Bile duct (tissue), 1 donor: Measurements from ENCODE around the genes NOSIP, RRAS, TSKS, IZUMO2 and NR1H2.

GRCh38 chr19:49580387-49580898 lies at the start of gene NOSIP:
Gene NOSIP (minus strand): TSS chr19:49580556.
- PRO-cap = bidirectional peak, plus-strand start at chr19:49580736, minus-strand start at chr19:49580556

DNA sequence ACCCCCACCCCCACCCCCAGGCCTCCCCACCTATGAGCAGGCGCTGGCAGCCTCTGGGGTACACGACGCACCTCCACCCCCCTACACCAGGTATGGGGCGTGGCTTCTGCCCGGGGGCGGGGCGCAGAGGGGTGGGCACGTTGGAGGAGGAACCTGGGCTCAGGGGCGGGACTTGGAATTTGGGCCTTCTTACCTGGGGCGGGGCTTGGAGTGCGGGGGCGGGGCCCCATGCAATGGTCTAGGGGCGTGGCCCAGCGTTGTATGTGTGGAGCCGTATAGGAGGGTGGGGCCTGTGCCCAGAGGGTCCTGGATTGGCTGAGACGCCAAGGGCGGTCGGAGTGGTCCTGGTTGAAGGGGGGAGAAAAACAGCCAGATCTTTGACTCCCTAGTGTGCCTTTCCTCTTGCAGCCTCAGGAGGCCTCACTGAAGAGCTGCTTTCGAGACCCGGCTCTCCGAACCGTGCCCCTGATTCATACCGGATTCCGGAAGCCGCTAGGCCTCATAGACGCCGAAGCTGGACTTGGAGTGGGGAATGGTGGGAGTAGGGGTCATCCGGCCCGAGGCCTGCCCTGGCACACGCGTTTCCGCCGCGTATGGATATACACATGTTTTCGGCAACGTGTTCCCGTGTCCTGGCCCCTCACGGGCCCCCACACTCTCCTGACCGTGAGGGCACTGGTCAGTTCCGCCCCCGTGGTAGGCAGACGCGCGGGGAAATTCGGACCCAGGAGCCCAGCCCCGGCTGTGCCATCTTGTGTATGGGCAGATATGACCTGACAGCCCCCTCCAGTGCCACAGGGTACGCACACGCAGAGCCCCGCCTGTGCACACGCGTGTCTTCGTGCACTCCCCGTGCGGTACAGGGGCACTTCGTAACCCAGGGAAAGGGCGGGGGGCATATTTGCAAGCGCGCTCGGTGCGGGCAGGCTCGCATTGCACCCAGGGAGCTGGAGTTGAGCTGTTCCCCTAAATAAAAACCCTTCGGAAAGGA lies 724 bp upstream of the PRR12 start:
- PRO-cap = unidirectional peak, plus-strand start at position 293 of the sequence; unidirectional peak, plus-strand start at position 368 of the sequence; bidirectional peak, plus-strand start at position 502 of the sequence, minus-strand start at position 474 of the sequence

- PRO-cap = unidirectional peak, minus-strand start at chr19:49640098; bidirectional peak, plus-strand start at chr19:49640523, minus-strand start at chr19:49640204; bidirectional peak, plus-strand start at chr19:49640862, minus-strand start at chr19:49640740
Observed at GRCh38 chr19:49639831-49641043, at the start of gene RRAS. Gene RRAS (minus strand): TSS chr19:49640143.

GRCh38 chr19:49717520-49717918 lies 26.6 kb downstream of the CPT1C start:
- PRO-cap = unidirectional peak, plus-strand start at chr19:49717737

GRCh38 chr19:49763016-49763429 lies at the start of gene TSKS:
Gene TSKS (minus strand): TSS chr19:49763306.
- PRO-cap = no peak

DNA sequence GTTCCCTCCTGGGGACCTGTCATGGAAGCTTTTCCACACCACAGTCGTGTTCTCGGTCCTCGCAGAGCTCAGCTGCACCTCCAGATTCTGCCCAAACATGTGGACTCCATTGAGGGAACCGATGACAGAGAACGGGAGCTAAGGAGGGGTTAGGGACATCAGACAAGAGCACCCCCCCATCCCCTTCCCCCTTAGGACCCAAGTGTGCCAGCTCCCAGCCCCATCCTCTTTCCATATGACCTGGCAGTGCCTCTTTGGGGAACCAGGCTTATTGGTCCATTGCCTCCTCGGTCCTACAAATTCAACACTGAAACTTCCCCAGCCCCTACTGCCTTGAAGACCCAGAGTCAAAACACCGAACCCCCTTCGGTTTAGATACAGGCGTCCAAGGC lies 497 bp downstream of the FUZ start:
- PRO-cap = no peak

- PRO-cap = bidirectional peak, plus-strand start at chr19:49817627, minus-strand start at chr19:49817529
Observed at GRCh38 chr19:49817000-49817723, 927 bp upstream of the MED25 start.

DNA sequence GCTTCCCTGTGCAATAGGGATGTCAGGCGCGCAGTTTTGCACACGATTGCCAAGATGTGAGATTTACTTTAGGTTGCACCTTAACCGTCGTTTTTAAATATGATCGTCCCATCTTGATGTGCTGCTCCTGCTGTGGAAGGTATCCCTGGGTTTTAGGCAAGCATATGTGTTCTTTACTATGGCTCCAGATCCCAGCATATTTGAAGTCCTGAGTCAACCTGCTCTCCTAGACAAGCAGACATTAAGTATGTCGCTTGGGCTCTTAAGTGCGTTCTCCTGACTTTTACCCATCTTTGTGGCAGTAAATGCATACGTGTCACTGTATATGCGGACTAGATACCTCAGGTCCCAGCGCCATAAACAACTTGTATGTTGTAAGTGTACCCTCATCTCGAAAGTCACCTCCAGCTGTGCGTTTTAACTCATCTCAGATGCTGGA lies 14.9 kb downstream of the PNKP start:
- PRO-cap = no peak

- PRO-cap = no peak
Observed at GRCh38 chr19:49854243-49854860, 13.0 kb downstream of the PNKP start.

- PRO-cap = unidirectional peak, minus-strand start at chr19:49856625
Observed at GRCh38 chr19:49856401-49857109, 10.8 kb downstream of the PNKP start.

GRCh38 chr19:49929673-49930081 lies 373 bp upstream of the NUP62 start:
- PRO-cap = unidirectional peak, plus-strand start at chr19:49929835; unidirectional peak, minus-strand start at chr19:49929925; unidirectional peak, minus-strand start at chr19:49929990

DNA sequence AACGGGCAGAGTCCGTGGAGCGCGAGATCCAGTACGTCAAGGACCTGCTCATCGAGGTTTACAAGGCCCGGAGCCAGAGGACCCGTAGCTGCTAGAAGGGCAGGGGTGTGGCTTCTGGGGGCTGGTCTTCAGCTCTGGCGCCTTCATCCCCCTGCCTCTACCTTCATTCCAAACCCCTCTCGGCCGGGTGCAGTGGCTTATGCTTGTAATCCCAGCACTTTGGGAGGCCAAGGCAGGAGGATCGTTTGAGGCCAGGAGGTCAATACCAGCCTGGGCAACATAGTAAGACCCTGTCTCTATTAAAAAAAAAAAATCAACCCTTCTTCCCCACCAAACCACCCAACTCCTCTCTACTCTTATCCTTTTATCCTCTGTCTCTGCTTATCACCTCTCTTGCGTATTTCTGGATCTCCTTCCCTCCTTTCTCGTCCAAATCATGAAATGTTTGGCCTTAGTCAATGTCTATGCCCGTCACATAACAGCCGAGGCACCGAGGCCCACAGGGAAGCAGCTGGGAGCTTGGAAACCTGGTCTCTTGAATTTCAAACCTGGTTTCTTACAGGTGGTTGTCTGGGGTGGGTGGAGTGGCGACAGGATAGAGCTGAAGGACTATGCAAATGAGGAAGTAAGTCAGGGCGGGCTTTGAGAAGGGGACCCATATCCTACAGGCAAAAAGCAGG lies 3.8 kb upstream of the NUP62 start:
- PRO-cap = no peak

GRCh38 chr19:50015831-50016147 lies 9.4 kb downstream of the VRK3 start:
- PRO-cap = no peak

GRCh38 chr19:50162908-50163539 lies at the start of gene IZUMO2:
Gene IZUMO2 (minus strand): TSS chr19:50163281.
- PRO-cap = no peak

DNA sequence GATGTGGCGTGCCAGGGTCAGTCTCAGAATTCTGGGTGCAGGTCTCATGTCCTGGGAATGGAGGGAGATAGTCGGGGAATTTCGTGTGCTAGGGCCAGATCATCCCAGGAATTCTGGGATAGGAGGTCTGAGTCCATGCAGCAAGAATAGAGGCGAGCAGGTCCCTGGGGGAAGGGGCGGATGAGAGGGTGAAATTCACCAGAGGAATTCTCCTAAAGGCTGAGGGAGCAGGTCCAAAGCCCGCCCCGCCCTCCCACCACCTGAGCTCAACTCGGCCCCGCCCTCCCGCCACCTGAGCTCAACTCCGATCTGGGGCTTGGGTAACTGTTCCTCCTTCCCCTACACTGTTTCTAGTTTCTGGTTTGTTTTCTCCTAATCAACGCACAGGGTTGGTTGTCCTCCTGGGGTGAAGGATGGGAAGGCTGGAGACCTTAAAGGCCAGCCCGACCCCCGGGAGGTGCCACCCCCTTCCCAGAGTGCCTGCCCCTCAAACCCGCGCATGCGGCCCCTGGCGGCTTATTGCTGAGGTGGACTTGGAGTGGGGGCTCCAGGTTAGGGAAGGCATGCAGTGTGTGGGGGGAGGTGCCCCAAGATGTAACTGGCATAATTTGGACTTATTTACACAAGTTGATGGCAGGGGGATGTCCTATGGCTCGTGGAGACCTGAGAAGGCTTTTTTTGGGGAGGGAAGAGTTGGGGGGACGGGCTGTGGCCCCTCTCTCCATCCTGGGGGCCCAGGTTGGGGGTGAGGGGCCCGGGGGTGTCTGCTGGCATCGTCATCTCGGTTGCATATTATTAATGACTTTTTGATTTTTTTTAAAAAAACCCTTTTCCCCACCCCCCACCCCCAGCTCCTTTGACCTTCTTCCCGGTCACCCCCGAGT lies 15.0 kb downstream of the KCNC3 start:
- PRO-cap = no peak

GRCh38 chr19:50330312-50331273 lies 1.4 kb upstream of the KCNC3 start:
- PRO-cap = bidirectional peak, plus-strand start at chr19:50330898, minus-strand start at chr19:50330771; unidirectional peak, plus-strand start at chr19:50330898

DNA sequence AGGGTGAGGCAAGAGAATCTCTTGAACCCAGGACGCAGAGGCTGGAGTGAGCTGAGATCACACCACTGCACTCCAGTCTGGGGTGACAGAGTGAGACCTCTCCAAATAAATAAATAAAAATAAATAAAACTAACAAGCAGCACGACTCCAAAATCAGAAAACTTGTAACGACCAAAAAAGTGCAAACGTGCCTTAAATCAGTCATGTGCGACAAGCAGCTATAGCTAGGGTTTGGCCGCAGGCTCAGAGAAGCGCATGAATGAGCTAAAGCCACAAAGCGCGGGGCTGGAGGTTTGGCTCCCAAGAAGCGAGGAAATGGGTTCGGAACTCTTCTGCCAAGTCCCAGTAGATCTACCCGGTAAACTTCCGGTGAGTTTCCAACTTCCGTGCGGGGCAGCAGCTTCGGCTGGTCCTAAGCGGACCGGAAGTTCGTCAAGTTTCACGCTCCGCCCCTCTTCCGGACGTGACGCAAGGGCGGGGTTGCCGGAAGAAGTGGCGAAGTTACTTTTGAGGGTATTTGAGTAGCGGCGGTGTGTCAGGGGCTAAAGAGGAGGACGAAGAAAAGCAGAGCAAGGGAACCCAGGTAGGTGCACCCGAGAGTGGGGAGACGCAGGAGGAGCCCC lies at the start of gene NR1H2:
TSS of gene NR1H2 (plus strand) at position 464 of the 623 bp plus-strand sequence.
- PRO-cap = bidirectional peak, plus-strand start at position 464 of the sequence, minus-strand start at position 353 of the sequence

- PRO-cap = no peak
Observed at GRCh38 chr19:50380211-50380540, 3.9 kb downstream of the NR1H2 start.

- PRO-cap = no peak
Observed at GRCh38 chr19:50468791-50469032, 7.6 kb upstream of the EMC10 start.

DNA sequence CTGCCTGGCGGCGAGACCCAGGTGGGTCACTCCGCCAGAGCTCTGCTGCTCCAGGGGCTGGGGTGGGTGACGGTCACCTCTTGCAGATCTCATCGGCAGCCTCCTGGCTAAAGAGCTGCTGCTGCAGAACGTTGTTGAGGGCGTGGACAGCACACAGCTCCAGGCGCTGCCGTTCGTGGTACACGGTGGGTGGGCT lies 884 bp downstream of the JOSD2 start:
- PRO-cap = no peak